Airway epithelial cell (primary cell): ENCODE results near the genes MTNR1A and DUX4.

- RAMPAGE, long total RNA: no peak
Measured at GRCh38 chr4:186144392-186145261, 46.7 kb upstream of the CYP4V2 start.

DNA sequence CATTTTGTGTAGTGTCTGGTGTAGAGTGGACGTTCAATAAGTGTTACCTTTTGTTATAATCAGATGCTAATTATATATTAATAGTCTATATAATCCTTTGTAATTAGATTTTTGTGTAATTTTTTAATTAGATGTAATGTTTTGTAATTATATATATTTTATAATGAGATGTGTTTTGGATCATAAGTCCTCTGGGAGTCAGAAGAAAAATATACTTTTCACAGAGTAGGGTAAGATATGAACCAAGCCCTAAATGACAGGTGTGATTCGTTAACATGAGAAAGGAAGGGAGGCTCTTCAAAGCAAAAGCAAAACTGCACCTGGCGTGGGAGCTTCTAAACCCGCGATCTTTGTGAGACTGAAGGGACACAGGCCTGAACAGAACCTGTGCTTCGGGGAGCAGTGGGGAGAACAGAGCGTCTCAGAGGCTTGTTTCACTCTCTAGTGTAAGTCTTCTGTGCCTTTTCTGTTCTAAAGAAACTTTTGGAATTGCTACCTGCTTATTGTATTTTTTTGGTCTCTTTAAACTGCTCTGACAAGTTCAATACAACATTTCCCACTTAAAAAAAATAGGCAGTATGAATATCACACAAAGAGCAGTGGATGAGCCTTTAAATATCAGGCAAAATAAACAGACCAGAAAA is 30.3 kb upstream of the CYP4V2 start:
- RAMPAGE, long total RNA: no peak

DNA sequence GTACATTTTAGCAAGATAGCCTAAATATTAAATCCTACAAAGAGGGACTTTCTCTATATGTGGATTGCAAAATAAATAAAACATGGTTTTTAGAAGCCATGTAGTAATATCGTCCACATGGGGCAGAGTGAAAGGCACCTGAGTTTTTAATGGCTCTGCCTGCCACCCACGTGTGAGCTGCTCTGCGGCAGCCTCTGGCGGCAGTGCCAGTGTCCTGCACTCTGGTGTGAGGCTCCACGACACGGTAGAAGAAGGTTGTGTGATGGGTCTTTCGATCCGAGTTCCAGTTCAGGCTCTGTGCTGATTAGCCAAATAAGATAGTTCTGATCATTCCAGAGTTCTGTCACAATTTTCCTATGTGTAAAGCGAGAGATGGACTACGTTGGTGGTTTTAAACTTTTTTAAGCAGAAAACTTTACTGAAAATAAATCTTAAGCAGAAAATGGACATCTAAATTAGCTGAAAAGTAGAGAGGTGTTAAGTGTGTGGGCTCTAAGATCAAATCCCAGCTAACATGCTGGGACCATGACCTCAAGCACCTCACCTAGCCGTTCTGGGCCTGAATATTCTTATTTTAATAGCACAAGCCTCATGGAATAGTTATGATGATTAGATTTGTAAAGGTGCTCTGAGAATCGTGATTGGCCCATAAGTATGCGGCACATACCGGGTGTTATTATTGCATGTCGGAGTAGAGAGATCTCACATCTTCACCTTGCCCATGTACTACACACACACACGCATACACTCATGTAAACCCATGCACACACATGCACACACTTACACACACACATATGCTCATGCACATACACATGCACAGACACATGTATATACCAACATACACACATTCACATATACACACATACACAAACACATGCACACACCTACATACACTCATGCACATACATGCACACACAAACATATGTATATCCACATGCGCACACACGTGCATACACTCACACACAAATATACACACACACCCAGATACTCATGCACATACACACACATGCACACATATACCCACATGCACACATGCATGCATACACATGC is 10.8 kb downstream of the CYP4V2 start:
- RAMPAGE, long total RNA: no peak

- RAMPAGE, long total RNA: no peak
Measured at GRCh38 chr4:186203146-186203970, 12.0 kb downstream of the CYP4V2 start.

GRCh38 chr4:186267117-186267381 is 1.1 kb downstream of the F11 start:
- RAMPAGE, long total RNA: no peak

DNA sequence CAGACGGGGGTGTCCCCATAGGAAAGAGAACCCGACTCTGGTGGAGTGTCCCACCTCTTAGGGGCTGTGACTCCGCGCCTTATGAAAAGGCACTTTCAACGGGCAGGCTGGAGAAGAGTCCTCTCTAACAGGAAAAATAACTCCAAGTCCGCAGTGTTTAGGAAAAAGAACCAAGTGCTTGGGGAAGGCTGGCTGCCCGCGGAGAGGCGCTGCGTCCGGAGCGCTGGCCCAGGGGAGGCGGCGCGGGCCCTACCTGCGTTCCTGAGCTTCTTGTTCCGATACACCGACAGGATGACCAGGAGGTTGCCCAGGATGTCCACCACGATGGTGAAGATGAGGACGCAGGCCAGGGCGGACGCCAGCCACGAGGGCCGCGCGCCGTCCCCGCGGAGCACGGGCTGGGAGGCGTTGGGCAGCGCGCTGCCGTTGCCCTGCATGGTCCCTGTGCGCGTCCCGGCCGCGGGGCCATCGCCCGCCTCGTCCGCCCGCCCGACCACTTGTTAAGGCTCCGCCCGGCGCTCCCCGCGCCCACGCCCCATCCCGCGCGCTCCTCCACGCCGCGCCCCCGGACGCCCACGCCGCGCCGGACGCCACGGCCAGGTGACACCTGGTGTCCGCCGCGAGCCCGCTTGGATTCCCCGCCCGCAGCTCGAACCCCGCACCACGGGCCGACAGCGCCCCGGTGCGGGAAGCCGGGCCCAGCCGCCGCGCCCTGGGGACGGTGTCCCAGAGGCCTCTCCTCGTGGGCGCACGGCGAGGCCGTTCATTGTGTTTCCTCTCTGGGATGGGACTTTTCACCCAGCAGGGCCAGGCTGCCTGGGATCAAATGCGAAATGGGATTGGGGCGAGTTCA is at the start of gene MTNR1A:
Gene MTNR1A (minus strand): TSS at position 639 of the 853 bp plus-strand sequence.
- RAMPAGE, long total RNA: no peak

- RAMPAGE, long total RNA: no peak
Measured at GRCh38 chr4:186765564-186766671, 42.3 kb upstream of the FAT1 start.

DNA sequence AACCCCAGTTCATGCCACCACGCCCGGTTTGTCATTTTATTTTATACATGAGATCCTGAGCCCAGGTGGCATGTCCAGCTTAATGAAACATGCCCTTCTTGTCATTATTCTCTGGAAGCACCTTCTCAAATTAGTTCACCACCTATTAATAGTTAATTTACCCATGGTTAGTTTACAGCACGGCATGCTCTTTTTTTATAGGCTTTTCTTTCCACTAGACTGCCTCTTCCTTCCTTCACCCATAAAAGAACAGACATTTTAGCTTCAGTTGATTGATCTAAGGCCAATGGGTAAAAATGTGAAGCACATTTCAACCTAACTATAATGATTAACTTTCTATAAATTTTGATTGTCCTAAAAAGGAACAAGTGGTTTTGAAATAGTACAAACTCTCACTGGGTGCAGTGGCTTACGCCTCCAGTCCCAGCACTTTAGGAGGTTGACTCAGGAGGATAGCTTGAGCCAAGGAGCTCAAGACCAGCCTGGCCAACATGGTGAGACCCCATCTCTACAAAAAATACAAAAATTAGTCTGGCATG is 89.7 kb upstream of the FAT1 start:
- RAMPAGE, long total RNA: no peak

DNA sequence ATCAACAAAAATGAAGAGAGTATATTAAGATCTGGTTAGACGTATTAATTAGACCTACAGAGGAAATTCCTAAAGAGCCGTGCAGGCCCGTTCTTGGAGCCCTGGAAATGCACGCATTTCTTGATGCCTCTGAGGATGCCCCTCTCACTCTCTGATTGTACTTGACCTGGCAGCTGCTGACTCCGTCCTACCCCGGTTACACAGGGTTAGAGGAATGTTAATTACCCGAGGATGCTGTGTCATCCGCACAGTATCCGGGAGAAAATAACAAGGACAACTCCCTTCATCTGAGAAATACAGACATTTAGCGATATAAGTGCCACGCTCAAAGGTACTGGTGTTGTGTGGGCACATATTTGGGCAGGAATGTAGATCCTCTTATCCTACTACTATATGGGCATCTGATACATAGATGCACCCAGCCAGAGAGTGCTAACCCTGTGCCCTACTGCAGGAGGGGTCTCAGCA is 404.6 kb upstream of the FAT1 start:
- RAMPAGE, long total RNA: no peak

GRCh38 chr4:187380368-187380818 is 615.2 kb upstream of the ZFP42 start:
- RAMPAGE, long total RNA: no peak

- RAMPAGE, long total RNA: no peak
Measured at GRCh38 chr4:188738079-188738822, 599.0 kb downstream of the TRIML1 start.

DNA sequence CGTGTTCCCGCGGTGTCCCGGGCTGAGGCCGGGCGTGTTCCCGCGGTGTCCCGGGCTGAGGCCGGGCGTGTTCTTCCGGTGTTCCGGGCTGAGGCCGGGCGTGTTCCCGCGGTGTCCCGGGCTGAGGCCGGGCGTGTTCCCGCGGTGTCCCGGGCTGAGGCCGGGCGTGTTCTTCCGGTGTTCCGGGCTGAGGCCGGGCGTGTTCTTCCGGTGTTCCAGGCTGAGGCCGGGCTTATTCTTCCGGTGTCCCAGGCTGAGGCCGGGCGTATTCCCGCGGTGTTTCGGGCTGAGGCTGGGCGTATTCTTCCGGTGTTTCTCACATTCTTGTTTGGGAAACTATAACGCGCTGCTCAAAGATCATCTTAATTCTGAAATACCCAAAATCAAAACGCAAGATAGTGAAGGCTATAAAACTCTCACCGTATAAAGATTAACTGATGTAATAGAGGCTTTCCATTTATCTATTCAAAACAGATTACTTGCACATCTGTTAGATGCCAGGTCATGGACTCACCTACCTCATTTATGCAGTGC is 129.9 kb upstream of the FRG1 start:
- RAMPAGE, long total RNA: no peak

DNA sequence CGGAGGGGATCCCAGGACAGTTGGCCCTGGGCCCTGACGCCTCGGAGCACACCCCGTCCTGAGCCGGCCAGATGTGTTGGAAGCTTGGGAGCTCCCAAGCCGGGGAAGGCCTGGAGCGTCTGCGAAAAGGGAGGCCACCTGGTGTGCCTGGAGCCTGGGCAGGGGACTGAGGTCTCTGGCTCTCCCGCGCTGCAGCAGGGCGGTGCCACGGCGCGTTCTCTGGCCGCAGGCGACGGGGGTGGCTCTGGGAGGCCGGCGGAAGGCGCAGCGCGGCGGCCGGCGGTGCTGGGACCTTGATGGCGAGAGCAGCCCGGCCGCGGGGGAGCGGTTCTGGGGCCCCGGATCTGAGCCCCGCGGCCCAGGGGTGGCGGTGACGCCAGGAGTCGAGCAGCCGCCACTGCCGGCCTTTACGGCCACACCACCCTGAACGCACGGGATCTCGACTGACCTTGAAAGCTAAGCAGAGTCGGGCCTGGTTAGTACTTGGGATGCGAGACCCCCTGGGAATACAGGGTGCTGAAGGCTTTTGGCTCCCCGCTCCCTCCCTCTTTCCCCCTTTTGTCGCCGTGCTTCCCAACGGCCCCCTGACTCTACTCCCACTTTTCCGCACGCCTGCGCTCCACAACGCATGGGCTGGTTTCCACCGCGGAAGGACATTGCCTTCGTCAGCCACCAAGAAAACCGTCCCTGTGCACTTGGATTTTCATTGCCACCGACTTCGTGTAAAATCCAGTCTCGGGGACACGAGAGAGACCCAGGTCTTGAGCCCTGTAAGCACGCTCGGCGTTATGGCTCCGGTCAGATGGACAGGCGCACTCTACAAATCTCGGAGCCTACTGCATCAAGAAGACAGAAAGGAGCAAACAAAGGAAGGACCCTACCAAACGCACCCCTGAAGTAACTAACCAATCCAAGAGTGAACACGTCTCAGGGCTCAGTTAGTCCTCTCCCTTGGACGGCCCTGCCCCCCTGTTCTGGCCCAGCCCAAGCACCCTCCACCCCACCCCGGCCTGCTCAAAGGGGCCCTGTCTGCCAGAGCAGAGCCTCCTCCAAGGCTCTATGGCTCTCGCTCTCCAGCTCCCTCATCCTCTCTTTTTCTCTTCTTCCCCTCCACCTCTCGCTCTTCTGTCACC is 9.4 kb downstream of the FRG2 start:
- RAMPAGE, long total RNA: no peak

DNA sequence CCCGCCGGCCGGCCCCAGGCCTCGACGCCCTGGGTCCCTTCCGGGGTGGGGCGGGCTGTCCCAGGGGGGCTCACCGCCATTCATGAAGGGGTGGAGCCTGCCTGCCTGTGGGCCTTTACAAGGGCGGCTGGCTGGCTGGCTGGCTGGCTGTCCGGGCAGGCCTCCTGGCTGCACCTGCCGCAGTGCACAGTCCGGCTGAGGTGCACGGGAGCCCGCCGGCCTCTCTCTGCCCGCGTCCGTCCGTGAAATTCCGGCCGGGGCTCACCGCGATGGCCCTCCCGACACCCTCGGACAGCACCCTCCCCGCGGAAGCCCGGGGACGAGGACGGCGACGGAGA is at the start of gene DUX4:
Gene DUX4 (plus strand): TSS at position 270 of the 338 bp plus-strand sequence.
- RAMPAGE, long total RNA: no peak